HT1080 (cell line): ENCODE measurements around the genes COLEC12 and EMILIN2.

DNA sequence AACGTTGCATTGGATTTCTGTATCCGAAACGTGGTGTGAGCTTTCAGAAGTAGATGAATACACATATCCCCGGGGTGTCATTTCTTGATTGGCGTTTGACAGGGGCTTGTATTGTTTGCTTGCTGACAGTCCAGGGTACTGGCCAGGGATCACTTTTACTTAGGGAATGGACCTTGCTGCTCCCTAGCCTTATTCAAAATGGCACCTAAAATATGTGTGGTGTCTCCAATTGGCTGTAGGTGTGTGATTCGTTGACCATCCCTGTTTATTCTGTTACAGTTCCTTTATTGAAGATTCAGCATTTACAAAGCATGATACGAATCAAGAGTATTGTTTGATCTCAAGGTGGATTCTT is 901 bp downstream of the USP14 start:
RAMPAGE:
- cytosol, long total RNA, result no peak
- long total RNA, result no peak
- nucleus, long total RNA, result no peak

DNA sequence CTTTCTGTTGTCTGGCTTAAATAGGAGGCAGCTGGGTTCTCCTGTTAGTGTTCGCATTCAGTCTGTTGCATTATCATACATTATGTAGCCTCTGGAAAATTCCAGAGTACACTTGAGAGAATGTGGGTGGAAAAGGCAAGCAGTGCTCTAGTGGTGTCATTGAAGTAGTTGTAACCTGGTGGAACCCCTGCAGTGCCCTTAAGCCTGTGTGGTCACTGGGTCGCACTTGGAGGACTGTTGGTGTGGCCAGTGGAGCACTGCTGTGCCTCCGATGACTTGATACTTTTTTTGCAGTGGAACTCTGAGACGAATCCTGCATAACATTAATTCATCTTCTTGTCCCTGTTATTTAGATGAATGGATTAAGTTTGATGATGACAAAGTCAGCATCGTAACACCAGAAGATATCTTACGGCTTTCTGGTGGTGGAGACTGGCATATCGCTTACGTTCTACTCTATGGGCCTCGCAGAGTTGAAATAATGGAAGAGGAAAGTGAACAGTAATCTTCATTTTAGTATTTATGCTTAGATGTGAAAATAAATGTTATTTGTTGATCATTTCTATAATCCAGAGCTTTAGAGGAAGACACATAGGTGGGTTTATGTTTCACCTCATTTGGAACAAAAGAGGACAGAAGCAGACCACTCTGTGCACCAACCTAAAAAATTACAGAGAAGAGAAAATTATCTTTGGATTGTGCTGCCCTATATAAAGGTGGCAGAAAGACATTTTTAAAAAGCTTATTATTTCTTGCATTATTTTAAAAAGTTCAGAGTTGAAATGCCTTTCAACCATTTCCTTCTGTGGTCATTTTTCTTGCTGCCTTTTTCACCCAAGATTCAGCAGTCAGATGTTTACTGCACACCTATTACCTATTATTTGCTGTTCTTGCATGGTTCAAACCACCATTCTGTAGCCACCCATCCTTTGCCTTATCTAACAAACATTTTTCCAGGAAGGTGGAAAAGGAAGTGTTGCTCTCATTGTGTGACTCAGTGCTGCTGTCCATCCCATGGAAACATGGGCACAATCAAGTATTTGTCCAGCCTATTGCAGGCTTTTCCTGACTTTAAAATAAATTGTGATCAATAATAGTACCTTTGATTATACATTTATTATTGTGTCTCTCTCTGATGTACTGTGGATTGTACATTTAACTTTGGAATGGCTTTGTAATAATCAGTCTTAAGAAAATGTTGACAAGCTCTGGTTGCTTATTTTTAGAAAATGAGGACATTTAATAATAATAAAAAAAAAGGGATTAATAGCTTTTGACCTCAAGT is 52.9 kb downstream of the USP14 start:
RAMPAGE:
- cytosol, long total RNA, result no peak
- long total RNA, result no peak
- nucleus, long total RNA, result no peak

DNA sequence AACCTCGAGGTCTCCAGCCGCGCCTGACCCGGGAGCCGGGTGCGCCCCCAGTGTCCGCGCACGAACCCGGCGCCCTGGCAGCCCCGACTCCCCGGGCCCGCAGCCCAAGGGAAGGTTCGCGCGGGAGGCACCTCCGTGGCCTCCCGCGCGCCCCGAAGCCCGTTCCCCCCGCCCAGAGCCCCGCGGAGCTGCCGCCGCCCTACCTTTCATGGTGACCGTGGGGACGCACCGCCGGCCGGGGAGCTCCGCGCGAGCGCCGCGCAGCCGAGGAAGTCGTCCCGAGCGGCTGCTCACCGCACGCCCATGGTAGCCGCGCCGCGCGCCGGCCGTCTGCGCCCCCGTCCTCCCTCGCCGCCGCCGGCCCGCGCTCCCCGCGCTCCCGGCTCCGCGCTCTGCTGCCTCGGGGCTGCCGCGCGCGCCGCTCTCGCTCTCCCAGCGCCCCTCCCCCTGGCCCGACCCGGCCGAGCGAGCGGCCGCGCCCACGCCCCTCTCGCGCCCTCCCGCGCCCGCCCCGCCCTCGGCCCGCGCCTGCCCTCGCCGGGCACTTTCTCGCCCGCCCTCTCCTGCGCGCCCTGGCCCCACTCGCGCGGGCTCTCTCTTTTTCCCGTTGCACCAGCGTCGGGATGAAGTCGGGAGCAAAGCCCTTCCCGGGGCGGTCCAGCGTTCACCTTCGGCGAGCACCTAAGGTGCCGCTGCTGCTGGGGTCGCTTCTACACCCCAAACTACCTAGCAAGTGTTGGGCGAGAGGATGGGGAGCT is at the start of gene COLEC12:
Gene COLEC12, minus strand, starts transcription at position 397 of the 758 bp plus-strand sequence.
RAMPAGE:
- cytosol, long total RNA, result no peak
- long total RNA, result no peak
- nucleus, long total RNA, result no peak

DNA sequence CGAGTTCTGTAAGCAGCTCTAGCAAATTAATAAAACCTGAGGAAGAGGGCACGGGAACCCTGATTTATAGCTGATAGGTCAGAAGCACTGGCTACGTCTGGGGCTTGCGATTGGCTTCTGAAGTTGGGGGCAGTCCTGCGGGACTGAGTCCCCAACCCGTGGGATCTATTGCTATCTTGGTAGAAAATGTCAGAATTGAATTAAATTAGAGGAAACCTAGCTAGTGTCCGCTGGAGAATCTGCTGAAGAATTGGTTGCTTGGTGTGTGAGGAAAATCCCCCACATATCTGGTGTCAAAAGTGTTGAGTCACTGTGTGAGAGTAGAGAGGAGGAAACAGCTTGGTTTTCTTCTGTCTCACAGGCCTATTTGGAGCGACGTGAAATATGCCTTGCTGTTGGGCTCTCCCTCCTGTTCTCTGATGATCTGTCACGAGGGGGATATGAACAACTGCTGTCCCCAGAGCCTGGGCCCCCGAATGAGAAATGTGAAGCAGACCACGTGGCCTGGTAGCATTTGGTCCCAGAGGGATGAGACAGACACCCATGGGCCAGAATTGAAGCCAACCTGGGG is 18.4 kb upstream of the COLEC12 start:
RAMPAGE:
- cytosol, long total RNA, result no peak
- long total RNA, result no peak
- nucleus, long total RNA, result no peak

DNA sequence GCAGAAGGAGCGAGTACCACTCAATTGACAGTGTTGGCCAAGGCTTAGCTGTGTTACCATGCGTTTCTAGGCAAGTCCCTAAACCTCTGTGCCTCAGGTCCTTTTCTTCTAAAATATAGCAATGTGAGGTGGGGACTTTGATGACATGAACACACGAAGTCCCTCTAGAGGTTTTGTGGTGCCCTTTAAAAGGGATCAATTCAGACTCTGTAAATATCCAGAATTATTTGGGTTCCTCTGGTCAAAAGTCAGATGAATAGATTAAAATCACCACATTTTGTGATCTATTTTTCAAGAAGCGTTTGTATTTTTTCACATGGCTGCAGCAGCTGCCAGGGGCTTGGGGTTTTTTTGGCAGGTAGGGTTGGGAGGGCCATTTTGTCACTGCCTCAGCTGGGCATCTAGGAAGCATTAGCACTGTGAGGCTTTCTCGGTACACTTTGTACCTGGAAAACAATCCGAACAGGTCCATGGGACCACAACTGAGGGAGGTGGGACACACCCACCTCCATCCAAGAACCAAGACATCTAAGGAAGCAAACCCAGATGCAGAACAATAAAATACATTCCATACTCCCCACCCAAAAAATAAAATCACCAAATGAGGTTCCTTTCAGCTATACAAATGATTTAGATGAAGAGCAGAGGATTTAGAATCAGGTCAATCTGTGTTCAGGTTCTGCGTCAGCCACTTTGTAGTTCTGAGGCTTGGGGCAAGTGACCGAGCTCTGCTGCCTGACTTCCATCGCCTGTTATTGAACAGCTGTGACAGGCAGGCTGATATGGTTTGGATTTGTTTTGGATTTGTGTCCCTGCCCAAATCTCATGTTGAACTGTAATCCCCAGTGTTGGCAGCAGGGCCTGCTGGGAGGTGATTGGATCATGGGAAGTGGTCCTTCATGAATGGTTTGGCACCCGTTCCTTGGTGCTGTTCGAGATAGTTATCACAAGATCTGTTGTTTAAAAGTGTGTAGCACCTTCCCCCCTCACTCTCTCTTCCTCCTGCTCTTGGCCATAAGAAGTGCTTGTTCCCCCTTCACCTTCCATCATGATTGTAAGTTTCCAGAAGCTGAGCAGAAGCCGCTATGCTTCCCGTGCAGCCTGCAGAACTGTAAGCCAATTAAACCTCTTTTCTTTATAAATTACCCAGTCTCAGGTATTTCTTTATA is 18.4 kb downstream of the TYMS start:
RAMPAGE:
- cytosol, long total RNA, result no peak
- long total RNA, result no peak
- nucleus, long total RNA, result no peak

DNA sequence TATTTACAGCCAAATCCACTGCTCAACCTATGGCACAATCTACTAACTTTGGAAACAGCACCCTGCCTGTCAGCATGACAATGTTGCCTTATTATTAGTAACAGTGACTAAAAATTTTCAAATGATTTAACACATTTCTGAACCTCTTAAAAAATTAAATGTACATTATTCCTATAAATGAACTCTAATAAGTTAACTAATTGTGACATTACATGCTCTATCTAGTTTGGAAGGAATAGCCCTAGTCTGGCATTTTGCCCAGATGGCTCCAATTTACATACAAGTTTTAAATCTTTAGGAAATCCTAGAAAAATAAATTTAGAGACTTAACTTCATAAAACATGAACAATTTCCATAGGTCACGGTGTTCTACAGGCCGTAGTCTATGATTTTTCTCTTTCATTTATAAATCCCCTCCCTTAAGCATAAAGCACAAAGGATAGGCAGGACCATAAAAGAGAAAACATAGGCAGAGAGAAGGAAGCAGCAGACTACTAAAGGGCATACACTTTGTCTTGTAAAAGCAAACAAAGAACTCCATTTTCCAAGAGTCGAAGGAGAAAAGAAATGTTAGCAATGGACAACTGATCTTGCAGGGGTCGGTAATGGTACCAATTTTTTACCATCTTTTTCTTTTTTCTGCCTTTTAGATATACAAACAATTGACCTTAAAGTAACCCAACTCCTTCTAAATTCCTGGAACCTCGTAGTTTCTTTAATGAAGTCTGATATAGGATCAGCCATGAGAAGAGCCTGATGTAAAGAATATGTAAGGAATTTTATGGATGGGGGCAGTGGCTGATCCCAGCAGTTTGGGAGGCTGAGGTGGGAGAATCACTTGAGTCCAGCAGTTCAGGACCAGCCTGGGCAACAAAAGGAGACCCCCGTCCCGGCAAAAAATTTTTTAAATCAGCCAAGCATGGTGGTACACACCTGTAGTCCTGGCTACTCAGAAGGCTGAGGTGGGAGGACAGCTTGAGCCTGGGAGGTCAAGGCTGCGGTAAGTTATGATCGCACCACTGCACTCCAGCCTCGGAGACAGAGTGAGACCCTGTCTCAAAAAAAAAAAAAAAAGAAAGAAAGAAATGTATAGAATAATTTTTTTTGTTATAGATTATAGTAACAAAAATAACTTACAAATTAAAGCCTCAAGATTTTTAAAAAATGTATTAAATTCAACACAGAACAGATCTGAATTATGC is 33.3 kb downstream of the YES1 start:
RAMPAGE:
- cytosol, long total RNA, result no peak
- long total RNA, result no peak
- nucleus, long total RNA, result no peak

DNA sequence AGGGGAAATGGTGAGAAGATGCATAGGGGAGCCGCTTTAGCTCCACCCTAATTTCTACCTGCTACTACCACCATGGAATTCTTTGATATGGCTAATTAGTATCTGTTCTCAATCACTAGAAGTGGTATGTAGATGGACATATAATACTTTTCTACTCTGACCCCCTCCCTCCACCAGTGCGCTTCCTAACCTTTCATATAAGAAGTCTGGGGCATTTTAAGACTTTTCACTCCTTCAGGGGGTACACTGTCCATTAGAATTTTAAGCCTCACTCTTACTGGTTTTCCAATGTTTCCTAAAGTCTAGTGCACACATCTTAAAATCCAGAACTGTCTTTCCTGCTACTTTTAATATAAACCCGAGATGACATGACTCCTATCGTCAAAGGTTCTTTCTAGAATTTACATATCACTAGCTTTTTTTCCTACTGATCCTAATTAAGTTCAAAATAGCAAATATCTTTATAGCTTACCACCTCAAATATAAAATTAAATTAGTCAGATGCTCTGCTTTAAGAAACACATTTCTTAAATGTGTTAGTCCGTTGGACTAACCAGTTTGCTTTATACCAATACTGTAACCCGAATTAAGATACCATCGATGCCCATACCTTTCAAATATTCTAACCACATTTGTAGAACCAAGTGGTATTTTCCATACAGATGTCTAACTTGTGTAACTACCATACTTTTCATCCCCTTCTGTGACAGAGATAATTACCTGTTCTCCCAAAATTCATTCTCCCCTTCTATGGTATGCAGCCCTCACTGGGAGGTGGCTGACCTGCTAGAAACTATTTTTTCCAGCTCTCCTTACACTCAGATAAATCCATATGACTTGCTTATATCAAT is 13.3 kb downstream of the YES1 start:
RAMPAGE:
- cytosol, long total RNA, result no peak
- long total RNA, result no peak
- nucleus, long total RNA, result no peak

DNA sequence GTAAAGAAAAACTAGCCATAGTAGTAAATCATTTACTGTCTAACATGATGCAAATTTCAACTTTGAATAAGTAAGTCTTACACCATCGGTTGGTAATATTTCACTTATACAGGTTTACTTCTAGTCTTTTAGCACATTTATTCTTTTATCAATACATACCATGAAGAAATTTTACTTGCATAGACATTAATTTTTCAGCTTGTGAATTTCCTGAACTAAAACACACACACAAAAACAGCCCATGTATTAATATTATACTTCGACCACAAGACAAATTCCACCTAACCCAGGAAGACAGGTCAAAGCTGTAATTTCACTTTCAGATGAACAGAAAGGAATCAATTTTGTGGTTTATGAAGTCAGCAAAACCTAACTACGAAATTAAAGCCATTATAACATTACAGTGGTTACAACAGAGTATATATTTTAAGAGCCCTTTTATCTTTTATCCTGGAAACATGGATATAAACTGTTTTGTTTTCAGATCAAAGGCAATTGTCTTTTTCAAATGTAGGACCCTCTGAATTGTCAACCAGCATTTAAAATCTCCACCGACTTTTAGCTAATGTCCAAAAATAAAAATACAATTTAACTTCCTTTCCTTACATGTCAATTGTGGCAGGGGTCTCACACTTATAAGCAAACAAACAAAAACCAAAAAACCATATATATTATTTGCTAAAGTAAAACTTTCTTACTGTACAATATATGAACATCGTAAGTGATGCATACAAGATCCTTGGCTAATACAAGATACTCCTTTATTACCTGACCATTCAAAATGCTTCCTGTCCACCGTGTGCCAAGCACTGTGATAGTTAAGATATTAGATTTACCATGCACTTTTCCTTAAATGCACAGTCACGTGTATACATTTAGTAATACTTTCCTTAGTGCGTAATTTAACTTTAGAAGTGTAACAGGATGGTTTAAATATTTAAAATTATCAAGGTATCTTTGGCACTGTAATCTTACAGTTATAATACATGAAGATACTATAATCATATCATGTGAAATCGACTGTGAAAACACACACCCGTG is 1.6 kb downstream of the YES1 start:
RAMPAGE:
- cytosol, long total RNA, result no peak
- long total RNA, result no peak
- nucleus, long total RNA, result no peak

GRCh38 chr18:928832-929234 is 24.2 kb downstream of the ADCYAP1 start:
RAMPAGE:
- cytosol, long total RNA, result no peak
- long total RNA, result no peak
- nucleus, long total RNA, result no peak

RAMPAGE:
- cytosol, long total RNA, result no peak
- long total RNA, result no peak
- nucleus, long total RNA, result no peak
These were observed 52.1 kb downstream of the SMCHD1 start for GRCh38 chr18:2707459-2708106.

GRCh38 chr18:2846830-2847534 is at the start of gene EMILIN2:
Gene EMILIN2, plus strand, starts transcription at chr18:2847006.
RAMPAGE:
- cytosol, long total RNA, result no peak
- long total RNA, result no peak
- nucleus, long total RNA, result no peak

RAMPAGE:
- cytosol, long total RNA, result no peak
- long total RNA, result no peak
- nucleus, long total RNA, result no peak
These were observed 6.4 kb downstream of the EMILIN2 start for GRCh38 chr18:2853220-2853620.

DNA sequence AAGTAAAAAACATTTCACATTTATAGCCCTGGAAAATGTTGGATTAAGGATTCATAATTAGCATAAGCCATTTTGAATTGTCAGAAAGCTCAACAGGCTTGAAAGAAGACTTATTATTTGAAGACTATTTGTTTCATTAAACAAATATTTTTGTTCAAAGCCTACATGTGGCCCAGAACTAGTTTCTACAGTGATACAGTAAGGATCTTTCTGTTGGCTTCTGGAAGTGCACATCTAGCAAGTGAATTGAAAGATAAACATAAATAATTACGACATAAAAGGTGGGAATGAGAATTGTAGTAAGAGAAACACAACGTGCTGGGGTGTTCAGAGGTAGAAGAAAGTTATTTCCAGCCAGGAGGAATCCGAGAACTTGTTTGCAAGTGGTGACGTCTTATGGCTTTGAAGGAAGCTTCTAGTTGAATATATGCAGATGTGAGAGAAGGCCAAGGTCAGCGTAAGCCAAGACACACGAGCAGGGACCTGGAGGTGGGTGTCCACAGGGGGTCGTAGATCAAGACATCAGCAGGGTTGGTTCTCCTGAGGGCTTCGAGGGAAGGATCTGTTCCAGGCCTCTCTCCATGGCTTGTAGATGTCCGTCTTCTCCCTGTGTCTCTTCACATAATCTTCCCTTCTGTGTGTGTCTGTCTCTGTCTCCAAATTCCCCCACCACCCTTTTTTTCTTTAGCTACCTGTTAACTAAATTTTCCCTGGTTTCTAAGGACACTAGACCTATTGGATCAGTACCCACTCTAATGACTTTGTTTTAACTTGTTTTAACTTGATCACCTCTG is 23.7 kb downstream of the EMILIN2 start:
RAMPAGE:
- cytosol, long total RNA, result no peak
- long total RNA, result no peak
- nucleus, long total RNA, result no peak

DNA sequence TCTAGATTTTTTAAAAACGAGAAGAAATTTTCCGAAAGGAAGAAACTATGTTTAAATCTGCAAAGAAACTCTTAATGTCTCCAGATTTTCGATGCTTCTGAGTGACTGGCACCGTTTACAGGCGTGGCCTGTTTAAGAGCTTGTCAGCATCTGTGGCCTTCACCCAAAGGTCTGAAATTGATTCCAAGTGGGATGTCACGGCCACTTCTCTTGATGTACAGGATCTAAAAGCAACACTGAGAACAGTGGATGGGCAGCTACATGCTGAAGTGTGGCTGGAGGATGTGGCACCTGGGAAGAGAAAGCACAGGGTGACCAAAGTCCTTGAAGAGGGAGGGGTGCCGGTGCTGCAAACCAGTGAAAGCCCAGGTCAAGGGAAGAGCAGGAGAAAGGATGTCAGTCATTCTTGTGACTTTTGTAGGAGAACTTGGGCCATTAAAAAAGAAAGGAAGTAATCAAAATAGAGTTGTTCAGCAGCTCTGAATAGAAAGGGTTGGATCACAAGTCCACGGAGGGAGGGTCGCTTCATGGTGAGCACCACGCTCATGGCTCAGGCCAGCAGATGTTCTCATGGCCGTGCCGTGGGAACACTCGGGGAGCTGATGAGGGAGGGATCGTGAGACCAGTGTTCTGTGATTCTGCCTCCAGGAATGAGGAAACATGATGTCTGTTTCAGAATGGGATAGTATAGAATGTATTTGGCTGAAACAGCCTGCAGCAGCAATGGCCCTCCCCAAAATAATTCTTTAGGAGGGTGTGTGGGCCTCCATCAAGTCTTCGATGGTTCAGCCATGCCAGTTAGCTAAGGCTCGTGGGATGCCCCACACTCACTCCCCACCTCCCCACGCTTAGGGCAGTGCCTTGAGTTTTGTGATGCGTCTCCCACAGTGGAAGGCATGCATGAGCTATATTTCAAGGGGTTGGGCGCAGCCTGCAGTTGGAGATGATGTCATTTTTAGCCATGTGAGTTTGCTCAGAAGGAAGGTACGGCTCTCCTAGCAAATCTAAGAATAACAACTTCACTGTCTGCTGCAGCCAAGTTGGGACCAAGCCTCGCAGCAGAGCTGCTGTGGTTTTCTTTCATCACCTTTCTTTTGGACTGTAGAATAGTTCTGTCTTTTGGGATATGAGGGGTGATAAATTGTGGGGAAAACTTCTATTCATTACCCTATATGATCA is 28.3 kb downstream of the EMILIN2 start:
RAMPAGE:
- cytosol, long total RNA, result no peak
- long total RNA, result no peak
- nucleus, long total RNA, result no peak

DNA sequence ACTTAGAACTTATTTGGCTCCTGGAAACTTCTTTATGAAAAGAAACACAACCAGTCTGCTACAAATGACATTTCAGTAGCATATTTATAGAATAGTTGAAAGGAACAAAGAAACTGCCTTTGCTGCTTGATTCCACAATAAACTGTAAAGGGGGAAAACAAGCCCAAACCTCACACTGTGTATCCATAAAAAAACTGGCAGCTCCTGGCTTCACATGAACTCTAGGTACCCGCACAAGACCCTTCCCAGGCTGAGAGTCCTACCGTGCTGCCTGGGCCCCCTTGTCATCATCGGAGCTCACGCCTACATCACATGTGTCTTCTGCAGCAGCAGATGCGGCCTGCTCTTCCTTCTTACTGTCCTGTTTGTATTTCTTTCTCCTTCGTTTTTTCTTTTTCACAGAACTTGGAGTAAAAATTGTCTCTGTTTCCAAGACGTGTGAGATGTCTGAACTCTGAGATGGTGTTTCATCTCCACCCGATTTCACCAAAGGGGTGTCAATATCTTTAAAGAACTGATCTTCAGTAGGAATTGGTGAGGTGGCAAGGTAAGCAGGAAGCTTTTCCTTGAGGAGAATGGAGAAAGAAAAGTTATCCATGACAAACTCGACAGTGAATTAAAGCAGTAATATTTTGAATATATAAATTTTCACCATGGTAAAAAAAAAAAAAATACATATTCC is 62.0 kb downstream of the LPIN2 start:
RAMPAGE:
- cytosol, long total RNA, result no peak
- long total RNA, result no peak
- nucleus, long total RNA, result no peak

RAMPAGE:
- cytosol, long total RNA, result no peak
- long total RNA, result no peak
- nucleus, long total RNA, result no peak
These were observed 76.6 kb upstream of the LPIN2 start for GRCh38 chr18:3089417-3090065.

DNA sequence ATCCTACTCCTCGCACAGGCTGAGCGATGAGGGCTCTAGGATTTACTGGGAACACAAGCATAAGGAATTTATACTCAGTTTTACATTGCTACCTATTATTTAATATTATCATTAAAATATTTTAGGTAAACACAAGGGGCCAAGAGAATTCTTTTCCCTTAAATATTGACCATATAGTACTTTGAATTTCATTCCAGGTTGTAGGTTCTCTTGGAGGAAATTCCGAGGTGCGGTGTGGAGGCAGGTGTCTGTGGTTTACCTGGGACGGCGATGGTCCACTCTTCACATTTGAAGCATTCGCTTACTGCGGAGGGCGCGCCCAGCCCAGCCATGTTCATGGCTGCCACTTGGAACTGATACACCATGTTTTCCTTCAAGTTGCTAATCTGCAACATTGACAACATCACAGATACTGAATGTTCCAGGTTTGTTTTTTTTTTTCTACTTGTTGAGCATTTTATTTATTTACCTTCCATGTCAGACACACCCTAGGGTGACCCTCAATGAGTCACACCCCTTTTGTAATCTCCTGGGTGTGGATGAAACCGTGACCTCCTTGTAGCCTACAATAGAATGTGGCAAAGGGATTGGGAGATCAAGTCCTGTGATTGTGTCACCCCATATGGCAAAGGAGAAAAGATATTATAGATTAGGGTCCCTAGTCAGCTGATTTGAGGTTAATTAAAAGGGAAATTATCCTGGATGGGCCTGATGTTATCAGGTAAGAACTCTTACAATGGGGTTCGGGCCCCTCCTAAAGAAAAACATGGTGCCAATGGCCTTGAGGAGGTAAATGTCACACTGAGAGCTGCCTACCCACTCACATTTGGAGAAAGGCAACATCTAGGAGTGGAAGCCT is 99.9 kb downstream of the MYOM1 start:
RAMPAGE:
- cytosol, long total RNA, result no peak
- long total RNA, result no peak
- nucleus, long total RNA, result no peak

RAMPAGE:
- cytosol, long total RNA, result no peak
- long total RNA, result no peak
- nucleus, long total RNA, result no peak
These were observed 67.8 kb downstream of the MYOM1 start for GRCh38 chr18:3151866-3152443.

RAMPAGE:
- cytosol, long total RNA, result no peak
- long total RNA, result no peak
- nucleus, long total RNA, result no peak
These were observed 11.3 kb upstream of the MYOM1 start for GRCh38 chr18:3230980-3231566.

DNA sequence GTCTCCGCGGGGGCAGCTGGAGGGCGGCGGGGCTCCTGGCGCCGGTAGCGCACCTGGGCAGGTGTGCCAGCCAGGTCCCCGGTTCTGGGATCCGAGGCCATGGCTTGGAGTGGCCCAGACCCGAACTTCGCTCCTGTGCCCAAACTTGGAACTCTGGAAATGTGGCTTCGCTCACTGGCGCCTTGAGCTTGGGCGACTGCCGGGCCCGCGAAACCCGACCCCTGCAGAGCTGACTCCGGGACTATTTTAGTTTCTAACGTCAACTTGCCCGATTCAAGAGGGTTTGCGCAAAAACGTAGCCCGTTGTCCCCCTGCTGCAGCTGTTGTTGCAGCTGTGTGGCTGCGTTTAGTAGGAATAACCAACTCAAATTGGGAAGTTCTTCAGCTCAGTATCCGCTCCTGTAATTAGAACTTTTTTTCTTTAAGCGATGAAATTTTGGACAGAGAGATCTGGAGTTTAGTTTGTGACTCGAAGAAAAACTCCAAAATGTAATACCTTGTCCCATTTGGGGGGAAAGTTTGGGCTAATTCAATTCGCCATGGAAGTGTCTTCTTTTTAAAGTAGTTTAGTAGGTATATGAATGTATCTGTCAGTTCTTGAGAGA is 458 bp downstream of the MYL12A start:
RAMPAGE:
- cytosol, long total RNA, result no peak
- long total RNA, result no peak
- nucleus, long total RNA, result no peak